OVCAR3 (cell line): ENCODE data around the genes HES4 and C1orf159.

DNA sequence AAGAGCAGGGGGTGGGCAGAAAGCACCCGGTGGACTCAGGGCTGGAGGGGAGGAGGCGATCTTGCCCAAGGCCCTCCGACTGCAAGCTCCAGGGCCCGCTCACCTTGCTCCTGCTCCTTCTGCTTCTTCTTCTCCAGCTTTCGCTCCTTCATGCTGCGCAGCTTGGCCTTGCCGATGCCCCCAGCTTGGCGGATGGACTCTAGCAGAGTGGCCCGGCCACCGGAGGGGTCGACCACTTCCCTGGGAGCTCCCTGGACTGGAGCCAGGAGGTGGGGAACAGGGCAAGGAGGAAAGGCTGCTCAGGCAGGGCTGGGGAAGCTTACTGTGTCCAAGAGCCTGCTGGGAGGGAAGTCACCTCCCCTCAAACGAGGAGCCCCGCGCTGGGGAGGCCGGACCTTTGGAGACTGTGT, 121.0 kb downstream of the OR4F5 start:
- RRBS, result no CpG with 5 or more reads among the region's 15 CpGs

- RRBS, result no CpG with 5 or more reads among the region's 88 CpGs
These were observed 134.6 kb downstream of the OR4F5 start for GRCh38 chr1:199568-200369.

GRCh38 chr1:633567-634561, 52.6 kb downstream of the OR4F16 start:
- RRBS, result no CpG with 5 or more reads among the region's 21 CpGs

- RRBS, result no CpG with 5 or more reads among the region's 19 CpGs
These were observed 103.5 kb upstream of the OR4F16 start for GRCh38 chr1:789843-790419.

- RRBS, result no CpG with 5 or more reads among the region's 18 CpGs
These were observed 105.9 kb upstream of the SAMD11 start for GRCh38 chr1:817661-818361.

GRCh38 chr1:909827-910400, 13.8 kb upstream of the SAMD11 start:
- RRBS, result 31% methylated on average over 39 of the region's 64 CpGs

DNA sequence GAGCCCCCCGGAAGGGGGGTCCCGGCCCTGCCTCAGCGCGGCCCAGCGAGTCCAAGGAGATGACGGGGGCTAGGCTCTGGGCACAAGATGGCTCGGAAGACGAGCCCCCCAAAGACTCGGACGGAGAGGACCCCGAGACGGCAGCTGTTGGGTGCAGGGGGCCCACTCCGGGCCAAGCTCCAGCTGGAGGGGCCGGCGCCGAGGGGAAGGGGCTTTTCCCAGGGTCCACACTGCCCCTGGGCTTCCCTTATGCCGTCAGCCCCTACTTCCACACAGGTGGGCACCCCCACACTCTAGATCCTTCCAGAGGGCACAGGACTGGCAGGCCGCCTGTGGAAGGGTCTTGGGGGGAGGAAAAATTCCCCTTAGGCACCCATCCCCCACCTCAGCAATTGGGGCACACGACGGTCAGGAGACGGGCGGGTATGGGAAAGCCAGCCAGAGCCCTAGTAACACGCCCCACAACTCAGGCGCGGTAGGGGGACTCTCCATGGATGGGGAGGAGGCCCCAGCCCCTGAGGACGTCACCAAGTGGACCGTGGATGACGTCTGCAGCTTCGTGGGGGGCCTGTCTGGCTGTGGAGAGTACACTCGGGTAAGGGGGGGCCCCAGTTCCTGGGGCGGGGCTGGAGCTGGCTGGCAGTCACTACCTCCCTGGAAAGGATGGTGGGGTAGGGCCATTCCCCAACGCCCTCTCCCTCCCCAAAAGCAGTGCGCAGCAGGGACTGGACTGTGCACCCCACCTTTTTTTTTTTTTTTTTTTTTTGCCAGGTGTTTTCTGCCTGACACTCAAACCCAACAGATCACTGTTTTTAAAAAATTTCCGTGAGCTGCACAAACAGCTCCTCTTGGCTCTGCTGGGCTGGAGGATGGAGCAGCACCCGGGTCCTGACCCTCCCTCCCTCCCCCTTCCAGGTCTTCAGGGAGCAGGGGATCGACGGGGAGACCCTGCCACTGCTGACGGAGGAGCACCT, 16.0 kb downstream of the NOC2L start:
- RRBS, result no CpG with 5 or more reads among the region's 38 CpGs

- RRBS, result 95% methylated on average over 12 of the region's 29 CpGs
These were observed 1.2 kb downstream of the PERM1 start for GRCh38 chr1:980522-981175.

- RRBS, result 3% methylated on average over 57 of the region's 79 CpGs
These were observed at the start of gene HES4 for GRCh38 chr1:999916-1000431. Gene HES4 (minus strand): TSS chr1:1000097.

- RRBS, result 11% methylated on average over 2 of the region's 28 CpGs
These were observed 1.4 kb downstream of the AGRN start for GRCh38 chr1:1021096-1021977.

DNA sequence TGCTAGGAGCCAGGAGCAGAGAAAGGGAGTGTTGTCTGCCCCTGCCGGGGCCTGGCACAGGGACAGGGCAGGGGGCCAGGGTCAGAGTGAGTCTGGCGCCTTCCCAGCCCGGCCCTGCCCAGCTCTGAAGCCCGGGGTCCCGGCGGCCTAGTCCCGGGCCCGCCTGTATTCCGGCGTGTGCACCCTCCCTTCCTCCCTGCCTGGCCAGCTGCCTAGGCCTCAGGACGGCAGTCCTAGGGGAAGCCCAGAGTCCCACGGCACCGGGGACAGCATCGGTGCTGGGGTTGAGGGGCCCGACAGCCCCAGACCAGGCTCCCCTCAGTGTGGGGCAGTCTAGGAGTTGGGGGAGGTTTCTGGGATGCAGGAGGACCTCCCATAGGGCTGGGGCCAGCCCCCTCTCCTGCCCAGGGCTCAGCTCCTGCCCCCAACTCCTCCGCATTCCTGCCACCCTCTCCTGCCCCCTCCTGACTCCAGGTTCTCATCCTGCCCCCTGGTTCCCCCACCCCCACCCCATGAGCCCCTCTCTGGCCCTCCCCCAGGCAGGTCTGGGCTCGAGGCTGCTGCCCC, 5.3 kb downstream of the AGRN start:
- RRBS, result 30% methylated on average over 7 of the region's 17 CpGs

DNA sequence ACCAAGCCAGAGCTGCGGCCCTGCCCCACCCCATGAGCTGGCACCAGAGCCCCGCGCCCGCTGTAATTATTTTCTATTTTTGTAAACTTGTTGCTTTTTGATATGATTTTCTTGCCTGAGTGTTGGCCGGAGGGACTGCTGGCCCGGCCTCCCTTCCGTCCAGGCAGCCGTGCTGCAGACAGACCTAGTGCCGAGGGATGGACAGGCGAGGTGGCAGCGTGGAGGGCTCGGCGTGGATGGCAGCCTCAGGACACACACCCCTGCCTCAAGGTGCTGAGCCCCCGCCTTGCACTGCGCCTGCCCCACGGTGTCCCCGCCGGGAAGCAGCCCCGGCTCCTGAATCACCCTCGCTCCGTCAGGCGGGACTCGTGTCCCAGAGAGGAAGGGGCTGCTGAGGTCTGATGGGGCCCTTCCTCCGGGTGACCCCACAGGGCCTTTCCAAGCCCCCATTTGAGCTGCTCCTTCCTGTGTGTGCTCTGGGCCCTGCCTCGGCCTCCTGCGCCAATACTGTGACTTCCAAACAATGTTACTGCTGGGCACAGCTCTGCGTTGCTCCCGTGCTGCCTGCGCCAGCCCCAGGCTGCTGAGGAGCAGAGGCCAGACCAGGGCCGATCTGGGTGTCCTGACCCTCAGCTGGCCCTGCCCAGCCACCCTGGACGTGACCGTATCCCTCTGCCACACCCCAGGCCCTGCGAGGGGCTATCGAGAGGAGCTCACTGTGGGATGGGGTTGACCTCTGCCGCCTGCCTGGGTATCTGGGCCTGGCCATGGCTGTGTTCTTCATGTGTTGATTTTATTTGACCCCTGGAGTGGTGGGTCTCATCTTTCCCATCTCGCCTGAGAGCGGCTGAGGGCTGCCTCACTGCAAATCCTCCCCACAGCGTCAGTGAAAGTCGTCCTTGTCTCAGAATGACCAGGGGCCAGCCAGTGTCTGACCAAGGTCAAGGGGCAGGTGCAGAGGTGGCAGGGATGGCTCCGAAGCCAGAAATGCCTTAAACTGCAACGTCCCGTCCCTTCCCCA, 18.9 kb downstream of the RNF223 start:
- RRBS, result 99% methylated on average over 5 of the region's 42 CpGs

GRCh38 chr1:1071603-1072103, 2.5 kb downstream of the RNF223 start:
- RRBS, result 94% methylated on average over 16 of the region's 35 CpGs

DNA sequence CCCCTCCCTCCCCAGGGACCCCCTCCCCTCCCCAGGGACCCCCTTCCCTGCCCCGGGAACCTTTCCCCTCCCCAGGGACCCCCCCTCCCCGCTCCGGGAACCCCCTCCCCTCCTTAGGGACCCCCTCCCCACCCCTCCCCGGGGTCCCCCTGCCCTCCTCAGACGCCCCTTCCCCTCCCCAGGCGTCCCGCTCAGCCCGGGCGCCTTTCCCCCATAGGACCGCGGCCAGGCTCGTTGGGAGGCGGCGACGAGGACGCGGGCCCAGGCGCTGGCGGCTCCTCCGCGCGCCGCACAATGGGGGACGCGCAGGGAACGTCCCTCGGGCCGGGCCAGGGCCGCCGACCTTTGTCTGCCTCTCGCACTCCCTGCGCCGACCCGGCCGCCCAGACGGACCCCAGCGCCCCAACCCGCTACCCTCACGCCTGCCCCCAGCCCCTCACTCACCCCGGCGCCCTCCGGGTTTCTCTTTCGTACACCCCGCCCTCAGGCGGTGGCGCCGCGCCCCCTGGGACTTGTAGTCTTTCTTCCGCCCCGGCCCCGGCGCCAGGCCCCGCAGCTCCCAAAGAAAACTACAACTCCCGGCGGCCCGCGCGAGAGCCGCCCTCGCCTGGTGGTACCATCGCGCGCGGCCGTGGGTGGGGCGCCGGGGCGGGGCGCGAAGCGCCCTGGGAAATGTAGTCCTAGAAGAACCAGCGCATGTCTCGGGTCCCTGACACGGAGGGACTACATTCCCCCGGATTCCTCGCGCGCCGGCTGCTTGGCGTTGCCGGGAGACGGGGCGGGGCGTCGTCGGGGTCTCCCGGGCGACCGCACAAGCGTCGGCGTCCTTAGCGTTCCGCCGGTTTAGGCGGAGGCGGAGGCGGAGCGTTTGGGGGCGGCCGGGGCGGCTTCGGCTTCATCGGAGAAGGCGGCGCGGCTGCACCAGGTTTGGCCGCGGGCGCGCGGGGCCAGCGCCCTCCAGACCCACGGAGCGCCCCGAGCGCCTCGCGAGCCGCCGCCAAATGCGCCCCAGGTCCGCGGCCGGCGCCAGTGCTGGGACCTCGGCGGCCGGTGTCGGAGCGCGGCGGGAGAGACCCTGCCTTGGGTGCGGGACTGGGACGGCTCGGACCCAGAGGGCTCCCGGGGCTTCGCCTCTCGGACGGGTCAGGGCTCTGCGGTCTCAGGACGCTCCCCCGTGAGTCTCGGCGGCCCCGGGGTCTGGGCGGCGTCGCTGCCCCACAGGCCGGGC, at the start of gene C1orf159:
TSS of gene C1orf159 (minus strand) at position 474 of the 1,228 bp plus-strand sequence.
- RRBS, result 5% methylated on average over 86 of the region's 150 CpGs

DNA sequence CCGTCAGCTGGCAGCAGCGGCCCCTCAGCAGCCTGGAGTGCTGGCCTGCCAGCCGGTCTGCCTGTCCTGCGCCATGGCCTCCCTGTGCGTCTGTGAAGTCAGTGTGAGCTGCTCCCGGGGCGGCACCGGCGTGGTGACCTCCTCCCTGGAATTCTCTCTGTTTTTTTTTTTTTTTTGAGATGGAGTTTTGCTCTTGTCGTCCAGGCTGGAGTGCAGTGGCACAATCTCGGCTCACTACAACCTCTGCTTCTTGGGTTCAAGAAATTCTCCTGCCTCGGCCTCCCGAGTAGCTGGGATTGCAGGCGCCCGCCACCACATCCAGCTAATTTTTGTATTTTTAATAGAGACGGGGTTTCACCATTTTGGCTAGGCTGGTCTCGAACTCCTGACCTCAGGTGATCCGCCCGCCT, 10.3 kb upstream of the C1orf159 start:
- RRBS, result 96% methylated on average over 4 of the region's 19 CpGs

- RRBS, result 91% methylated on average over 3 of the region's 21 CpGs
These were observed 7.3 kb upstream of the TTLL10 start for GRCh38 chr1:1166294-1166843.

- RRBS, result 100% methylated on average over 3 of the region's 16 CpGs
These were observed 4.1 kb upstream of the TTLL10 start for GRCh38 chr1:1169555-1169988.

- RRBS, result 95% methylated on average over 5 of the region's 37 CpGs
These were observed 2.5 kb upstream of the TNFRSF18 start for GRCh38 chr1:1208772-1209430.

GRCh38 chr1:1218626-1219760, 5.0 kb upstream of the TNFRSF4 start:
- RRBS, result 96% methylated on average over 11 of the region's 51 CpGs

DNA sequence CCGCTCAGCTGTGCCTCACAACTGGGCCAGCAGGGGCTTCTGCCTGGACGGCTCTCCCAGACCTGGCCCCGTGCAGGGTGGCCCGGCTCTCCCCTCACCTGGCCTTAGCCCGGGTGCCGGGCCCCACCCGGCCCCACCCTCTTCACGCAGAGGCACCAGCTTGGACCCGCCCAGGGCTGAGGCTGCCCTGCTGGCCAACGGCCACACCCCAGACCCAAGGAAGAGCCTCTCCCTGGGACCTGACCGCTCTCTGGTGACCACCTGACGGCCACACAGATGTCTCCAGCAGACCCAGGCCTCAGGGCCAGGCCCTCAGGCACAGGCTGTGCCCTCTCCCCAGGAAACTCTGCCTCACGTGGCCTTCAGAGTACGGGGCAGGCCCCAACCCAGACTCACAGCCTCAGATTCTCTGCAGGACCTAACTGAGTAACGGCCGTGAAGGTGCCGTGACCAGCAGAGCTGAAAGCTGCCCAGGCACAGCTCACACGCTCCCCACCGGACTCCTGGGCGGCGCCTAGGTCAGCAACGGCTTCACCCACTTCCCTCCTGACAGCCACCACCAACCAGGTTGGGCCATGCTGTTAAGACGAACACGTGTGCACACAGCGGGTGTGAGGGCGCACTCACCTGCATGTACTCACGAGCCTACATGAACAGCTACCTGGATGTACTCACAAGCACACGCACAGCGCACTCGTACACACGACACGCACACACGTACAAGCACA, 8.5 kb upstream of the TNFRSF4 start:
- RRBS, result no CpG with 5 or more reads among the region's 33 CpGs